NCI-H460 (cell line): ENCODE measurements around the gene SH2D5.

DNA sequence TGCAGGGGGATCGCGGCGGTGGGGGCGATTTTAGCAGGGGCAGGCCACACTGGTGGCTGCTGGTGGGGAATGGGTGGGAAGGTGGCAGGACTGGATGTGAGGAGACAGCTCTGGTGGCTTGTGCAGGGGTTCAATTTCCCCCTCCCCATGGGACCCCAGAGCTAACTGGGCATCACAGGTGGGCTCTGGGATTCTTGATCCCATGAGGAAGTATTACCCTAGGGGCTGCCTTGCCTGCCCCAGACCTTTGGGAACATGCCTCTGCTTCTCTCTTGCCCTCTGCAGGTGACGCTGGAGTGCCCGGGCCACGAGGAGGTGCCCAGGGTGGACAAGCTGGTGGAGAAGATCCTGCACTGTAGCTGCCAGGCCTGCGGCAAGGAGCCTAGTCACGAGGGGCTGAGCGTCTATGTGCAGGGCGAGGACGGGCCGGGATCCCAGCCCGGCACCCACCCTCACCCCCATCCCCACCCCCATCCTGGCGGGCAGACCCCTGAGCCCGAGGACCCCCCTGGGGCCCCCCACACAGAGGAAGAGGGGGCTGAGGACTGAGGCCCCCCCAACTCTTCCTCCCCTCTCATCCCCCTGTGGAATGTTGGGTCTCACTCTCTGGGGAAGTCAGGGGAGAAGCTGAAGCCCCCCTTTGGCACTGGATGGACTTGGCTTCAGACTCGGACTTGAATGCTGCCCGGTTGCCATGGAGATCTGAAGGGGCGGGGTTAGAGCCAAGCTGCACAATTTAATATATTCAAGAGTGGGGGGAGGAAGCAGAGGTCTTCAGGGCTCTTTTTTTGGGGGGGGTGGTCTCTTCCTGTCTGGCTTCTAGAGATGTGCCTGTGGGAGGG lies 7.9 kb upstream of the HTR6 start:
RAMPAGE:
- cytosol, long total RNA = no peak
- long total RNA = no peak
- nucleus, long total RNA = no peak

DNA sequence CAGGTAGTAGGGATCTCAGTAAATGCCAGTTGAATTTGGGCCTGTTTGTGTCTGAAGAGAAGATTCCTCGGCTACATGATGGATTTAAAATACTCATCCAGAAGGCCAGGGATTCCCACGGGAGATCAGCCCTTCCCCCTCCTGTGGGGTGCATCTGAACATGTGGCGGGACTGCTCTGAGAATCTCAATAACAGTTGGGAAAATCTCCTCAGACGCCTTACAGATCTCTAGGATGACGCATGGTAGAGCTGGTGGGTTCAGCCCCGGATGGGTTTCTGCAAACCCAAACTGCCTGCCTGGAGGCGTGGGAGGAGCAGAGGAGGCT lies 62.1 kb downstream of the HTR6 start:
RAMPAGE:
- cytosol, long total RNA = no peak
- long total RNA = no peak
- nucleus, long total RNA = no peak

RAMPAGE:
- cytosol, long total RNA = no peak
- long total RNA = no peak
- nucleus, long total RNA = no peak
Observed at GRCh38 chr1:19798747-19799253, 916 bp downstream of the TMCO4 start.

RAMPAGE:
- cytosol, long total RNA = no peak
- long total RNA = no peak
- nucleus, long total RNA = no peak
Observed at GRCh38 chr1:19812835-19813764, 2.0 kb downstream of the RNF186 start.

DNA sequence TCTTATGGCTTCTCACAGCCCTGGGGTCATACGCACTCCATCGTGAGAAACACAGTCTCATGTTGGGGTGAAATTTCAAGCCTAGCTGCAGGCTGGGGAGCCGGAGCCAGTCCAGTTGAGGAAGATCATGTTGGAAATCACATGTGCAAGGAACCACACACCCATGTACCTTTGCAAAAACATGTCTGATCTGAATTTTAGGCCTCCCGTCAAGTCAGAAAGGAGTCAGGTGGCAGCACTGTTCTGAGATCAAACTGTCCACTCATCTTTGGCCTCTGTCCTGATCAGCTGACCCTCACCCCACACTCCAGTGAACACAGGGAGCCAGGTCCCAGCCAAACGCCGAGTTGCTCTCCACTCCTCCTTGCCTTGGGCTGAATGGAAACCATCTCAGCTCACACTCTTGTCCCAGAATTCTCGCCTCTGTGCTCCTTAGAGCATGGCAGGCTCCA lies 4.5 kb upstream of the RNF186 start:
RAMPAGE:
- cytosol, long total RNA = no peak
- long total RNA = no peak
- nucleus, long total RNA = no peak

RAMPAGE:
- cytosol, long total RNA = no peak
- long total RNA = no peak
- nucleus, long total RNA = no peak
Observed at GRCh38 chr1:19877887-19878647, 4.1 kb upstream of the OTUD3 start.

GRCh38 chr1:19890055-19890546 lies 7.9 kb downstream of the OTUD3 start:
RAMPAGE:
- cytosol, long total RNA = no peak
- long total RNA = no peak
- nucleus, long total RNA = no peak

GRCh38 chr1:19968107-19968474 lies 11.3 kb downstream of the PLA2G2A start:
RAMPAGE:
- cytosol, long total RNA = no peak
- long total RNA = no peak
- nucleus, long total RNA = no peak

DNA sequence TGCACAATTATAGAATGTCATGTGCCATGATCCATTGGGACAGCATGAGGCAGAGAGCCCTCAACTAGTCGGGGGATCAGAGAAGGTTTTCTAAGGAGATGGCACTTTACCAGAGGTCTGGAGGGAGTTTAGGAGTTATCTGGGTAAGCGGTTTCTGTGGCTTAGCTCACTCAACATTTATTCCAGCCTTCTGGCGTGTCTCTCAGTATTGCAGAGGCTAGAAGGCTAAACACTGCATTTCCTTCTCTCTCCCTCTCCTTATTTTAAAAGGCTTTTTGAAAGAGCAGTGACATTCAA lies 8.8 kb upstream of the PLA2G2A start:
RAMPAGE:
- cytosol, long total RNA = no peak
- long total RNA = no peak
- nucleus, long total RNA = no peak

DNA sequence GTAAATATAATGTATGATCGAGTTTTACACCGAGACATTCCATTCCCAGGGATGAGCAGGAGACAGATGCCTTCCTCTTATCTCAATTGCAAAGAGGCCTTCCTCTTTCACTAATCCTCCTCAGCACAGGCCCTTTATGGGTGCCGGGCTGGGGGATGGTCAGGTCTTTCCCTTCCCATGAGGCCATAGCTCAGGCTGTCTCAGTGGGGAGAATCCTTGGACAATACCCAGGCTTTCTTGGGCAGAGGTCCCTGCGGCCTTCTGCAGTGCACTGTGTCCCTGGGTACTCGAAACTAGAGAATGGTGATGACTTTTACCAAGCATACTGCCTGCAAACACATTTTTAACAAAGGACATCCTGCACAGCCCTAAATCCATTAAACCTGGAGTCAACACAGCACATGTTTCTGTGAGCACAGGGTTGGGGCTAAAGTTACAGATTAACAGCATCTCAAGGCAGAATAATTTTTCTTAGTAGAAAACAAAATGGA lies 39.5 kb upstream of the PLA2G5 start:
RAMPAGE:
- cytosol, long total RNA = no peak
- long total RNA = no peak
- nucleus, long total RNA = no peak

GRCh38 chr1:20099306-20099519 lies 20.1 kb downstream of the PLA2G2D start:
RAMPAGE:
- cytosol, long total RNA = no peak
- long total RNA = no peak
- nucleus, long total RNA = no peak

DNA sequence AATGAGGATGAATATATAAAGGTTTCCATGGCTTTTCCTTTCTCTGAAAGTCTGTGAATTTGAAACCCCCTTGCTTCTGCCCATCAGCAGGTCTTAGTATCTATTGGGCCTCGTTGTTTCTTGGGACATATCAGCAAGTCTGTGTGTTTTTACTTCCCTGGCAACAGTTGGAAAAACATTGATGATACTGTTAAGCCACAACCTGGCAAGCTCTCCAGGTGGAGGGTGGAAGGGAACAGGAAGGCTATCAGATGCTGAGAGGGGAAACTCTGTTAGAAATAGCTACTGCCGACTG lies 4.7 kb upstream of the PLA2G2D start:
RAMPAGE:
- cytosol, long total RNA = no peak
- long total RNA = no peak
- nucleus, long total RNA = no peak

DNA sequence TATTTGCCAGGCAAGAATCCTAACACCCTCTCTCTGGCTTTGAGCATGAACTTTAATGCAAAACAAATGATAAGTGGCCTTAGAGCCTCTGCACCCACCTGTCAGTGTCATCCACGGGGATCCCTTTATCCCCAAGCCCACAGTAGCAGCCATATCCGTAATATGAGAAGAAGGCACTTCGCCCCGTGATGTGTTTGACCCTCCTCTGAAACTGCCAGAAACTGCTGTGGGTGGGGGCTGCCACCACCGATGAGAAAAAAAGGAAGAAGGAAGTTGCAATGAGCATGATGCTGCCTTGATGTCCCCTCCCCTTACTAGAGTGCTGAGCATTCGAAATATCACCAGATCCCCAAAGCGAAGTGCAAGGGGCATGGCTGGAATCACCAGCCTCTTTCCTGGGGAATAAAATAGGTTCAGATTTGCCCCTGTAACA lies 11.0 kb upstream of the UBXN10 start:
RAMPAGE:
- cytosol, long total RNA = no peak
- long total RNA = no peak
- nucleus, long total RNA = no peak

RAMPAGE:
- cytosol, long total RNA = no peak
- long total RNA = no peak
- nucleus, long total RNA = no peak
Observed at GRCh38 chr1:20184533-20184931, 1.4 kb upstream of the UBXN10 start.

RAMPAGE:
- cytosol, long total RNA = no peak
- long total RNA = no peak
- nucleus, long total RNA = no peak
Observed at GRCh38 chr1:20473023-20473847, 12.8 kb downstream of the CAMK2N1 start.

RAMPAGE:
- cytosol, long total RNA = no peak
- long total RNA = no peak
- nucleus, long total RNA = no peak
Observed at GRCh38 chr1:20732045-20732949, at the start of gene SH2D5. Gene SH2D5, minus strand, starts transcription at chr1:20732703.

GRCh38 chr1:20785853-20787067 lies 847 bp downstream of the HP1BP3 start:
RAMPAGE:
- cytosol, long total RNA = start-site peak on the minus strand at chr1:20786661-20786697, 320 and 273 reads in 2 replicates
- long total RNA = start-site peak on the minus strand at chr1:20786644-20786690, 221 and 130 reads in 2 replicates
- nucleus, long total RNA = no peak

RAMPAGE:
- cytosol, long total RNA = no peak
- long total RNA = no peak
- nucleus, long total RNA = no peak
Observed at GRCh38 chr1:20853331-20853896, 66.3 kb upstream of the HP1BP3 start.

DNA sequence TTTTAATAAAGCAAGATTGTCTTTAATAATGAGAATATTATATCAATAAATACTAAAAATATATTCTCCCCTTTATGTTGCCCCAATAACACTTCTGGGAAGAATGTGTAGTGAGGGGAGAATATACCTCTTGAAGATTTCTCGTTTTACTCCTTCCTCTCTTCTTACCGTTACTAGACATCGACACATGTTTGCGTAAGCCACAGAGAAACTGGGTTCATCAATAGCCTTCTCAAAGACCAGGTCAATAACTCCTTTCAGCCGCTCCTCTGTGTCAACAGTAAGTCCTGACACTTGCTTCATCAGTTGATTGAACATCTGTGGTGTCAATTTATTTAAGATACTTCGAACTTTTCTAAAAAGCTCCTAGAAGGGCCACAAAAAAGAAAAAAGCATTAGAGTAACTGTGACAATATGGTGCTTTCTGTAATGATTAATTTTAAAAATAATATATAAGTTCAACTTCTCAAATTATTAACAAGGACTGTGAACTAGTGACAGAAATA lies 92.1 kb upstream of the HP1BP3 start:
RAMPAGE:
- cytosol, long total RNA = no peak
- long total RNA = no peak
- nucleus, long total RNA = no peak

DNA sequence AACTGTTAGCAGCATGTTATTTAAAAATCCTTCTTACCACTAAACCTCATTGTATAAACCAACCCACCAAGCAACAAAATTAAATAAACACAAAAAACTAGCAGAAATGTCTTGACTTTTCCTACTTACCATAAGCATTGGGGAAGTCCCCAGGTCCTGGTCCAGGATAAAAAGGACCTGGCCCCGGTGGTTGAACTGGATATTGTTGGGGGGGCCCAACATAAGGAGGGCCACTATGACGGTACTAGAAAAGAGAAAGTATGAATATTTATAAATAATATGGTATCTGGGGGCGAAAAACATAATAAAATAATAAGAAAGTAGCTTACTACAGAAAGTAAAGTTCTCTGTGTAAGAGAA lies 193.1 kb upstream of the HP1BP3 start:
RAMPAGE:
- cytosol, long total RNA = no peak
- long total RNA = no peak
- nucleus, long total RNA = no peak